Neural cell (in vitro differentiated cells): ENCODE data around the genes MAPK11 and SYCE3.

GRCh38 chr22:50173229-50173643 is 2.7 kb downstream of the PANX2 start:
- RAMPAGE, long total RNA: no peak

DNA sequence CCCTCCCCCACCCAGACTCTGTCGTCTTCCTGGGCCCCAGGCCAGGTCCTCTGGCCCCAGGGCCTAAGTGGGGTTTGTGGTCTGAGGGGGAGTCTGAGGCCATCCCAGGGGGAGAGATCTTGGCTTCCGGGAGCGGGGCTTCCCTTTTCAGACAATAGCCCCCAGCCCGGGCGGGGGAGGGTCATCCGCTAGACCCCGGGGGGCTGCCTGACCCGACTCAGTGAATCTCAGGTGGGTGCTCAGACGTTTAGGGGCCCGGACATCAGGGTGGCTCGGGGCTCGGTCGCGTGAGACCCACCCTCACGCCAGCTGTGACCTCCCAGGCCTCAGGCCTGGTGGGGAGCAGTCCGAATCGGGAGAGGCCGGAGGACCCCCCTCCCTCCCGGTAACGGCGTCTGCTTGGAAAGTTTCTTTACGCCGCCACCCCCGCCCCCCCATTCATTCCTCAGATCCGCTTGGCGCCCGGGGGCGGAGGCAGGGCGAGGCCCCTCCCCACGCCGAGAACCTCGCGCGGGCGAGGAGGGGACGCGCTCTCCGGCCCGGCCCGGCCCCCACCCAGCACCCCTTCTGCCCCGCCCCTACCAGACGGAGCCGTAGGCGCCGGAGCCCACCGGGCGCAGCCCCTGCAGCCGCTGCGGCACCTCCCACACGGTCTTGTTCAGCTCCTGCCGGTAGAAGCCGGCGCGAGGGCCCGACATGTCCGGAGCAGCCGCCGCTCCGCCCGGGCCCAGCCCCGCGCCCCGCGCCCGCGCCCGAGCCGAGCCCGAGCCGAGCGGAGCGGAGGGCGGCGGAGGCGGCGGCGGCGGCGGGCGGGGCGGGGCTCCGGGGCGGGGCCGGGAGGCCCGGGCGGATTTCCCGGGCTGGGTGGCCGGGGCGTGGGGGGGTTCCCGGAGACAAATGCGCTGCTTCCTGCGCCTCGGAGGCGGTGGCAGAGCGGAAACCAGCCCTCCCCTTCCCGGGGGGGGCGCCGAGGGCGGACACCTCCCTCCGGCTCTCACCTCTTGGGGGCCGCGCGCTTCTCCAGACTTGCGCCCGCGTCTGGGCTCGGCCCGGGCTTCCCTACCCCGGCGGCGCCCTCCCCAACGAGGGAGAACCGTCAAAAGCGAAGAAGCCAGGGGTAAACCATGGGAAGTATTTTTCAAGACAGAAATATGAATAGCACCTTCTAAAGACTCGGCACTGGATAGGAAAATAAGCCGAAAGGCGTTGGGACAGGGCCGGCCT is at the start of gene MAPK11:
Gene MAPK11, minus strand, starts transcription at position 786 of the 1,224 bp plus-strand sequence.
- RAMPAGE, long total RNA: start-site peak on the plus strand centred at position 892 of the sequence, 42 bp wide, 11 and 6 reads in 2 replicates

- RAMPAGE, long total RNA: no peak
Measured at GRCh38 chr22:50342229-50342677, 874 bp upstream of the PPP6R2 start.

DNA sequence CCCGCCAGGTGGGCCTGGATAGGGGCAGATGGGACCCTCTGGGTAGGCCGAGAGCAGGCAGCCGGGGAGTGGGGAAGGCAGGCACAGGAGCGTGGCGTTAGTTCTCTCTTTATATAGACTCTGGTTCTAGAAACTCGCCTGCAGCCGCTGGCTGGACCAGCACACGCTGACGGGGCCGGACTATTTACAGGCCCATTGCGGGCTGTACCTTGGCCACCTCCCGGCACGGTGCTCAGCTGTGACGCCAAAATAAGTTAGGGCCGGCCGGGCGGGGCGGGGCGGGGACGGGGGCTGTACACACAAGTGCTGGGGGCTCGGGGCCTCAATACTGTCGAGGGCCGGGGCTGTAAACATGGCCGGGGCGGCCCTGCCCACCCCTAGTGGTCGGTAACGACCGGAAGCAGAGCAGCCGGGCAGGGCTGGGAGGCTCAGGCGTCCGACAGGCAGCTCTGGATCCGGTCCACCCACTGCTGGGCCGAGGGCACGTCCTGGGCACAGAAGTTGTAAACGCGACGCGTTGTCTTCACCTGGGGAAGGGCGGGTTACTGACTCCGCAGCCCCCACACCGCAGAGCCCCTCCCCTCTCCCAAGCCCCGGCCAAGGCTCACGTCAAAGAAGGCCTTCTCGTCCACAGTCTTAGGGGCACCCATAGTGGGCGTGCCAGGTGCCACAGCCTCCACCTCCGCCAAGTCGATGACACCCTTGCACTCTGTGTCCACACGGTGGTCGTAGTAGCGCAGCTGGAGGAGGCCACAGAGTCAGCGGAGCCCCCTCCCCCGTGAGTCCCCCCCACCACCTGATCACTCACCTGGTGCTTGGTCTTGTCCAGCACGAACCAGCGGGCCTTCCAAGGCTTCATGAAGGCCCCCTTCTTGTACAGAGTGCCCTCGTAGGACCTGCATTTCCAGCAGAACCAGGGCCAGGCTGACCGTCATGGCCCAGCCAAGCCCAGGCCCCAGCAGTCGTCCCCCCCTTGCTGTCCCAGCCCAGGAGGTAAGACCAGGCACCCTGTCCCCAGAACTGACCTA is 27.8 kb downstream of the SBF1 start:
- RAMPAGE, long total RNA: no peak

DNA sequence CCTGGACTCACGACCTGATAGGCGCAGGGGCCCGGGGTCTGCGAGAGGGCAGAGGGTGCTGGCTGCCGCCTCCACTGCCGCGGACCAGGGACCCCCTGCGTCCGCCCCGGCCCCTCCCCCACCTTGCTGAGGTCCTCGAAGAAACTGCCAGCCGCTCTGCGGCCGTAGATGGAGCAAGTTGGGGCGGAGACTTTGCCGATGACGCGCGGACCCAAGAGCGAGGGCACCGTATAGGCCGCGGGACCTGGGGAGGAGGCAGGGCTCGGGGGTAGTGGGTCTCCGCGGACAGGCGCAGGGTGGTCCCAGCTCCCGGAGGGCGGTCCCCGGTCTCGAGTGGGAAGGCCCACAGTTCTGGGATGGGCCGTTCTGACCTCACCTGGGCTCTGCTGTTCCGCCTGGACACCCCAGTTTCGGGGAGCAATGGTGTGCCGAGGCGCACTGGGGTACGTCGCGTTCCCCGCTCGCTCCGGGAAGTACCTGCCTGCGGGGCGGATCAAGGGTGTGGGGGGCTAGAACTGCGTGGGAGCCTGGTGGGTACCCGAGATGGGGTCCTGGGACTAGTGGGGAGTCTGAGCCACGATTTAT is 1.1 kb upstream of the TYMP start:
- RAMPAGE, long total RNA: no peak

DNA sequence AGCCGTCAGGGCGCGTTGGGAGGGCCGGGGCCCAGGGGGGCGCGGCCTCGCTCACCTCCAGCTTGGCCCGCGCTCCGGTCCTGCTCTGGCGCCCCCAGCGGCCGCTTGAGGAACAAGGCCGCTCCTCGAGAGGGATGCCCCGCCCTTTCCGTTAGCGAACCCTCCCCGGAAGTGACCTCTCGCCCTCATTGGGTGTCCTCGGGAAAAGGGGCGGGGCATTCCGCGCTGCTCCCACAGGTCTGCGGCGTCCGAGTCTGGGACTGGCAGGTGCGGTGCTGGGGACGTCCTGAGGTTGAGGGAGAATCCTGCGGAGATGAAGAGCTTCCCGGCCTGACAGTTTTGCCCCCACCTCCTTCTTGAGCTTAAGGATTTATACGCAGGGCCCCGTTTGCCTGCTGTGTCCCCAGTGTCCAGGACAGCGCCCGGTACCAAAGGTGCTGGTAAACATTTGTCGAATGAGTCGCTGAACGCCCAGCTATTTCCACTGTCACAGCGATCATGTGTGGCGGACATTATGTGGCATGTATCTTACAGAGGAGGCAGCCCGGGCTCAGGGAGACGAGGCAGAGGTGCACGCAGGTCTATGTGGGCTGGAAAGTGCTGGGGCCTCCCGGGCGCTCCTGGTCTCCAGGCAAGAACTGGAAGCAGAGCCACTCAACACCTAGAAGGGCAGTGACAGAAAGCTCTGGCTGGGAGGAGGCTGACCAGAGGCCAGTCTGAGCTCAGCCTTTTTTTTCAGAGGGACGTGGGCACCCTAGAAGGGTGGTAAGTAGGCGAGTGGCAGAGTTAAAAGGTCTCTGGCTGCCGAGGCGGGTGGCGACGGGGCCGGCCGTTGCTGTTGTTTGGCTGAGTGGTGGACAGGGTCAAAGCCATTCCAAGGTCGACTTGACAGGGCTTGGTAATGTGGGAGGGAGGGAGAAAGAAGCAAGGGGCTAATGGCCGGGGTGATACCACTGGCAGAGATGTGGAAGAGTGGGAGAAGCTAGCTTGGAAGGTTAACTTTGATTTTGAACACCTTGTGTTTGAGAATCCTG is at the start of gene SYCE3:
Gene SYCE3, minus strand, starts transcription at position 117 of the 1,034 bp plus-strand sequence.
- RAMPAGE, long total RNA: start-site peak on the minus strand centred at position 120 of the sequence, 67 bp wide, 67 and 33 reads in 2 replicates

DNA sequence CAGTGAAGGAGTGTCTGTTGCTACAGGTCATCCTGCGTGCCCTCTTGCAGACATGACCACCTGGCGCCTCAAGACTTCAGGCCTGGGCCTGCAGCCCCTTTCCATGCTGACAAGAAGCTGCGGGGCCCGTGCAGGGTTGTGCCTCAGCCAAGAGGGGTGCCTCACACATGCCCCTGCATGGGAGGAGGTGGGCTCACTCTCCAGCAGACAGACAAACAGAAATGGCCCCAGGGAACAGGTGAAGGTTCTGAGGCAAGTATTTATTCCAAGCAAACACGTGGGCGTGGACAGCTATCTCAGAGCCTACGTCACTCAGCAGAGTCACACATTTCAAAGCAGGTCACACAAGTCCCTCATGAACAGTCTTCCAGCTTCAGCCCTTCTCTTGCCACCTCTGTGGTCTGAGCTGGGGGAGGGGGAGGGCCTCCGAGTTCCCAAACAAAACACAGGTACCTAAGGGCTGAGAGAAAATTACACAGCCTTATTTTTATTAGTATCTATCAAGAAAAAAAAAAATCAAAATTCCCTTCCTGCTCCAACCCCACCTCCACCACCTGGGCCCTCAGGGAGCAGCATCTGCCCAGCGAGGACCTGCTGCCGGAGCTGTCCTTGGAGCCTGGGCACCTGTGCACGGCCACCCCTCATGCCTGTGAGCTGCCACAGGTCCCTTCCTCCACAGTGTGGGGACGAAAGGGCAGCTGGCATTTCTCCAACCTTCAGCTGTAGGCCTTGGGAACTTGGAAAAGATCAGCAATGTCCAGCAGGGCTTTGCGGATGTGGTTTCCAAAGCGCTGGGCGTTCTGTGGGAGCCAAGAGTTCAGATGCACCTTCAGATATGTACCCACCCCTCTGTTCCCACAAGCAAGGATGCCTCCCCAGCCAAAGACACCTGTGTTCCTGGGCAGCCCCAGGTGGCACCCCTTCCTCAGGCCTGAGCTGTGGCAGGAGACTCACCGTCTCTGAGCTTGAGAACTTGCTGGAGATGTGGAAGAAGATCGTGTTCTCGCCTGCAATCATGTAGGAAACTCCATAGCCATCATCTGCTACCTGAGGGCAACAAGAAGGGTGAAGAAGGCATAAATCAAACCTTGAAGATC is 6.3 kb upstream of the SYCE3 start:
- RAMPAGE, long total RNA: no peak

DNA sequence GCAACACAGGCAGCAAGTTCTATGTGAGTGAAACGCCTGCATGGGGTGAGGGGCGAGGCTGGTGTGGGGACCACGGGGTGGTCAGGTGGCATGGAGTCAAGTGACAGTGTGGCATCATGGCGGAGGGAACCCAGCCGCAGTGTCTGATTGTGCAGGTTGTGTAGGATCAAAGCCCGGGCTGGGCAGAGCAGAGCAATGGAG is 37.5 kb upstream of the ACR start:
- RAMPAGE, long total RNA: no peak